Pericardium (tissue), 1 donor: ENCODE data around the genes MOB3C and ATPAF1.

GRCh38 chr1:46192012-46192759 is 6.0 kb downstream of the POMGNT1 start:
- RRBS, result no CpG with 5 or more reads among the region's 15 CpGs

- RRBS, result no CpG with 5 or more reads among the region's 13 CpGs
These were observed 7.7 kb downstream of the FAAH start for GRCh38 chr1:46401589-46402420.

DNA sequence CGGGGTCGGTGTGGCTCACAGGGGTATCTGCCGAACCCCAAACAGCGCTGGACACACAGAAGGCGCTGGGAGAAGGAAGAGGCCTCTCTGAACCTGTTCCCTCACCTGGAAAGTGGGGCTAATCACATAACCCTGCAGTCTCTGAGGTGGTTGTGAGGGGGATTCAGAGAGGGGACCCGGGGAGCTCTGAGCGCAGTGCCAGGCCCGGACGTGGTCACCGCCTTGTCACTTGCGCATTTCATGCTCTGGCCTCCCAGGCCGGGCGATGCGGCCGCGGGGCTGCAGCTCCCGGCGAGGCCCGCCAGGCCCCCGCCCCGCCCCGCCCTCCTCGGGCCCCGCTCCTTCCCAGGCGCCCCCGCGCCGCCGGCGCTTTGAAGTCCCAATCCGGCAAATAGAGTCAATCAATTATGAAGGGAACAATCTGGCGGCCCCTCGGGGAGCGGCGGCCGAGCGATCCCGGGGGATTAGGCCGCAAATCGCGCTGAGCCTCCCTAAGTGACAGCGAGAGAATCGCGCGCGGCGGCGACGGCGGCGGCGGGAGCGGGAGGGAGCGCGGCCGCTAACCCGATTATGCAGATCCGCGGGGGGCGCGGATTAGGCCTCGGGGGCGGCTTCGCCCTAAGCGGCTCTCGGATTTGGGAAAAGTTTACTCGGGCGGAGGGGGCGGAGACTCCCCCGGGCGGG is 23.3 kb upstream of the DMBX1 start:
- RRBS, result 4% methylated on average over 25 of the region's 71 CpGs

DNA sequence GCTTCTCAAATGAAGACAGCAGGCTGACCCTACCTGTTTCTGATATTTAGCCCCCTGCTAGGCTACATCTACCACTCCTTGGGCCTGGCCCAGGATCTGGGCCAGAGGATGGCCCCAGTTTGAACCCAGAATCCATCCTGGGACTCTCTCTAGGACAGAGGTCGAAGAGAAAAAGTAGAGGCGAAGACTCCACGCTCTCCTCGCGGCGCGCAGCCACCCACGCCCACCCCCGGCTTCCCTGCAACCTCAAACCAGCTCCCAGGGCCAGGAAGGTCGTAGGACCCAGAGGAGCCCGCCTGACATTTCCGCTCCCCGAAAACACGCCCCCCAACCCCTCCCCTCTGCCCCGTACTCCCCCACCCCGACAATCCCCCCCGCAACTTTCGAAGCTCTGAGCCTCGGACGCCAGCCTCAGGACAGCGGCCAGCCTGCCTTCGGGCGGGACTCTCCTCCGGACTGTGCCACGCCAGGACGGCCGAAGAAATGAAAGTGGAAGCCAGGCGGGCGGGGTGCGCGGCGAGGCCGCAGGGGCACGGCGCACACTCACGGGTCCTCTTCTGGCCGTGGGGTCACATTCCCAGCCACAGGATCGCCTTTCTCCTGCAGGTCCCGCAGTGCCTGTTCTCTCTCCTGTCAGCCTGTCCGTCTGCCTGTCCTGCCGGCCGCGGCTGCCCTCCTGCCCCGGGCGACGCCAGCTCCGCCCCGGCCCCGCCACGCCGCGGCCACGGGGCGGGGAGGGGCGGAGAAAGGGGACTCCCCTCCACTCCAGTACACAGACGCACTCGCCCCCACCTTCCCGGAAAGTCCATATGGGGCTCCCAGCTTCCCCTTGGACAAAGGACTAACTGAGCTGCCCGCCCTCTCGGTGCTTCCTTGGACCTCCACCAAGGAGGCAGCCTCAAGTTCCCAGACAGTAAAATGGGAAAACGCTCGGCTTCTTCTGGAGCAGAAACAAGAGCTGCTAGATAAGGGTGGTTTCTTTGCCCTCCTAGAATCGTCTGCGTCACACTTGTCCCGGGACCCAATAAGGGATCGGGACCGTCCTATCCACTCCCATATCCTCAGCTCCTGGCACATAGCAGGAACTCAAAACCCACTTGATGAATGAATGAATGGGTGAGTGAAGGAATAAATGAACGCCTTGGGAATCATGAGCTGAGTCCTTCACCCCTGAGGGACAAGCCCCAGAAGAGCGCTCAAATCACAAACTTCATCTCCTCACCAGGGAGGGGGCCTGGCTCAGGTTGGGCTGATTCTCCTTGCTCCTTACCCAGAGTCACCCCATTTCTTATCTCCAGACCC is at the start of gene MOB3C:
Gene MOB3C, minus strand, starts transcription at position 648 of the 1,302 bp plus-strand sequence.
- RRBS, result under 1% methylated on average over 10 of the region's 69 CpGs

DNA sequence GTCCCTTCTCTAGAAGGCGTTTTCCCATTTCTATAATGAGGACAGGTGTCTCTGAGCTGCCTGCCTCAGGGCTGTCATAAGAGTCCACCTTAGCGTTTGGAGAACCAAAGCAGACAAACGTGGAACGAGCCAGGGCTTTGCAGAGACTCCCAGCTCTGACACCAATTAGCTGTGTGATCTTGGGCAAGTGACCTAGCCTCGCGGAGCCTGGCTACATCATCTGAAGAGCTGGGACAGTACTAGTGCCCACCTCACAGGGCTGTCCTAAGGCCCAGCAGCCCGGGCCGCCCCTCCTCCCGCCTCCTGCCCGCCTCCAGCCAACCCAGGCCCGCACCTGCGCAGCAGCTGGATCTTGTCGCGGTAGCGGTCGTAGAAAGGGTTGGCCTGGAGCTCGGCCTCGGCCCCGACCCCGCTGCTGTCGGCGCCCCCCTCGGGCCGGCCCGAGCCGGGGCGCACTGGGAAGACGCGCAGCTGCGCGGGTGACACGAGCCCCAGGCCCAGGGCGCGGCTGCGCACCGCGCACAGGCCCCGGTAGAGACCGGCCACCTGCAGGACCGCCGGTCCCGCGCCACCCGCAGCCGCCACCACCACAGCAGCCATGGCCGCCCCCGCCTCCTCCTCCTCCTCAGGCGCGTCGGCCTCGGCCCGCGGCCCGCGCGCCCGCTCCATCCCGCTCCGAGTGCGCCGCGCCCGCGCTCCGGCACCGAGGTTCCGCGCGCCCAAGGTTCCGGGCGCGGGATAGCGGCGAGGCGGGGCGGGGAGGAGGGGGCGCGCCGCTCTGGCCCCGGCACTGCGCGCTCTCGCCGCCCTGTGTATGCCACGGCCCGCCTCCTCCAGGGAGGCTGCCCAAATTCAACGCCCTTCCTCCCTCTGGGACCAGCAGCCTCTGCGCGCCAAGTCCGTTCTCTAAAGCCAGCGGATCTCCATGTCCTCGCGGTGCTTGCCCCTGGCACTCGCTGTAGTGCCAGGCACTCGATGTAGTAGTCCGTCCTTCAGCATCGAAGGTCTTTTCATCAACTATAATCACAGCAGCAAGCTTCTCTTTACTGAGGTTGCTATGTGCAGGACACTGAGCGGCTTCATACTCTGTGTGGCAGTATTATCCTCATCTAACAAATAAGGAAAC is at the start of gene ATPAF1:
Gene ATPAF1, minus strand, starts transcription at position 642 of the 1,126 bp plus-strand sequence.
- RRBS, result 1% methylated on average over 23 of the region's 98 CpGs

DNA sequence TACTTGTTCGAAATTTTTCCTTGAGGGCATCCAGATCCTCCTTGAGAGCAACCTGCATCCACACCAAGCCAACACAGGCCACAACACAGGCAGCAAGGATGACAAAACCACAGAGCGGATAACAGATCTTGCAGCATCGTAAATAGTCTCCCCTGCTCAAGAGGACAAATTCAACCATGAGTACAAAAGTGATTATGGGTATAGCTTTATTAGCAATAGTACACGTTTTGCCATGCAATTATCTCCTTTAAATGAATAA is 2.7 kb downstream of the EFCAB14 start:
- RRBS, result no CpG with 5 or more reads among the region's 4 CpGs

DNA sequence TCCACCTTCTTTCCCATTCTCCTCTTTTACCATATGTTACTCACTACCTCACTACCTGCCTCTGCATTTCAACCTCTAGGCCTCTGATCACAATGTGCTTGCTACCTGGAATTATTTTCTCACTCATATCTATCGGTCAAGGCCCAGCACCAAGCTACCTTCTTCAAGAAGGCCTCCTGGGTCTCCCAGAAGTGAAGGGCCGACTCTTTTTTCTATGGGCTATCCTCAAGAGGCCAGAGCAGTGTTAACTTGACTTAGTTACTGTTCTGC is 1.7 kb downstream of the CYP4A22 start:
- RRBS, result no CpG with 5 or more reads among the region's 2 CpGs

DNA sequence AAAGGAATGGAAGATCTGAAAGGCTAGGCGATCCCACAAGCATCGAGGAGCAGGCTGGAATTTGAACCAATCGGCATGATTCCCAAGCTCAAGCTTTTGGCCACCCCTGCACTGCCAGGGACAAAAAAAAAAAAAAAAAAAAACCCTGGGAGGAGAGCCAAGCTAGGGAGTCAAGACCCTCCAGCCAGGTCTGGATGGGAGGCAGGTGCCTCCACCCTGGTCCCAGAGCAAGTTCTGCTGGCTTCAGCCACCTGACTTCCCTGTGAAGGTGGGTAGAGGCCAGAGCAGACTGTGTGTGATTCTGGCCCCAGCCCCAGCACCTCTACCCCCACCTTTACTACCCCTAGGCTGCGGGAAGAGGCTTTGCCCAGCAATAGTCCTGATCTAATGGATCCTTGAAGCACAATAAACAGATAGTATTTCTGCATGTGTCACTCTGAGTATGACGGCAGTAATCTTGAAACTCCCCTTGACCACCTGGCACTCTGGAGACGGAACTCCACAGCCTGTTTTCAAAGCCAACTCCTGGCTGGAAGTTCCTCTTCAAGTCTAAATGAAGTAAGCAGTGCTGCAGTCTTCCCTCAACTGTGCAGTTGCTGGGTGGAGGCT is 9.8 kb downstream of the PDZK1IP1 start:
- RRBS, result no CpG with 5 or more reads among the region's 6 CpGs

- RRBS, result no CpG with 5 or more reads among the region's 10 CpGs
These were observed 18.9 kb downstream of the TAL1 start for GRCh38 chr1:47212772-47213873.

GRCh38 chr1:47241384-47241936 is 9.4 kb upstream of the TAL1 start:
- RRBS, result no CpG with 5 or more reads among the region's 3 CpGs

GRCh38 chr1:47432193-47433075 is 5.4 kb upstream of the FOXD2 start:
- RRBS, result no CpG with 5 or more reads among the region's 35 CpGs

- RRBS, result no CpG with 5 or more reads among the region's 3 CpGs
These were observed 84.0 kb downstream of the FOXD2 start for GRCh38 chr1:47521861-47522261.

GRCh38 chr1:47708671-47708882 is 270.7 kb downstream of the FOXD2 start:
- RRBS, result 27% methylated on average over 2 of the region's 12 CpGs

GRCh38 chr1:47808665-47809143 is 188.5 kb downstream of the TRABD2B start:
- RRBS, result no CpG with 5 or more reads among the region's 4 CpGs

- RRBS, result no CpG with 5 or more reads among the region's 8 CpGs
These were observed 172.6 kb downstream of the TRABD2B start for GRCh38 chr1:47824495-47825169.

DNA sequence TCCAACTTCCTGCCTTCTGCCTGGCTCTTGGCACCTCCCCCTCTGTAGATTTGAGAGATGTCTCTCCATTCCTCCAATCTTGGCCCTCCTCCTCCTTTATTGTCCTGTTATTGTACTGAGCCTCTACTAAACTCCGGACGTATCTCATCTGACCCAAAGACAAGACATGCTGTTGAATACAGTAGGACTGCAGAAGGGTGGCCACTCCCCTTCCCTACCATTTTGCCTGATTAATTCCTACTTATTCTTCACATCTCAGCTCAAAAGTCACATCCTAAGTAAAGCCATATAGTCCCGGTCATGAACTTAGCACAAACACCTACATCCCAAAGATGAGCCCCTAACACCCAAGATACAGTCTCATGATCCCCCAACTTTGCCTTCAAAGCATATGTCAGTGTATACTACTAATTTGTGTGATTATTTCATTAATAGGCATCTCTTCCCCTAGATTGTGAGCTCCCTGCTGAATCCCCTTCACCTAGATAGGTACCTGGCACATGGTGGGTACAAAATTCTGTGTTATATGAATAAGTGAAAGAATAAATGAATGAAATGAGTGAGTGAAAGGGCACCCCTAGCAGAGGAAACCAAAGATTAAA is 26.8 kb downstream of the SLC5A9 start:
- RRBS, result no CpG with 5 or more reads among the region's 3 CpGs

DNA sequence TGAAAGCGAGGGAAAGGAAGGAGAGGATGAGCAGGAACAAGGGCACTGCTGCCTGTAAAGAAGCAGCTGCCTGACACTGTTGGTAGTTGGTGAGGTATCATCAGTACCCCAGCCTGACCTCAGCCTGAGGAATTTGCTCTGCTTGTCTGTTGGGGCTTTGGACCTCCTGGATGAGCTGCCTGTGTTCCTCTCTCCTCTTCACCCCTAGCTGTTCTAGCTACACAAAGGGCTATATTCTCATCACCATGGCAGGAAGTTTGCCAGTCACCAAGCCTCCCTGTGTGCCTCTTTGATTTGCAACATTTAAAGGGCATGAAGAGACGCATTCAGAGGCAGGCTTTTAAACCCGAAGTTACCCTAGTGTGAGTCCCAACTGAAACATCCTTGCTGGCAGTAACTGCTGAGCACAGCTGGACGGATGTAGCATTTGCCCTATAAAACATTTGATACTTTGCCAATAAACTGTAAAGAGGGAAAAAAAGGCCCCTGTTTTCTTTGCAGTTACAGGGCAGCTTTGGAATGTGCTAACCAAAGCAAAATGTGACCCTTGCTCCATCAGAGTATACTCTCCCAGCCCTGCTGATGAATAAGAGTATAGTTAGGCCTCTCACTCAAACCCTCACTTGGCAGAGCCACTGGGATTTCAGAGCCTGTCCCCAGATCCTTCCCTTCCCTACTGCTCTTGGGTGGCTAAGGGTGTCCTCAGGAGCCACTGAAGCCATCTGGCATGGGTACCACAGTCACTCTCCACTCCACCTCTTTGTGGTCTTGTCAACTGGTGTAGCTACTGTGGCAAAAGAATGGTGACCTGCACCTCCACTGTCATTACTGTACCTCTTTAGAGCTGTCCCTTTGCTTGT is 22.3 kb upstream of the SPATA6 start:
- RRBS, result no CpG with 5 or more reads among the region's 4 CpGs

- RRBS, result no CpG with 5 or more reads among the region's 2 CpGs
These were observed 102.0 kb upstream of the DMRTA2 start for GRCh38 chr1:50525305-50525678.

- RRBS, result 1% methylated on average over 32 of the region's 96 CpGs
These were observed 1.7 kb upstream of the CDKN2C start for GRCh38 chr1:50967924-50969128.

DNA sequence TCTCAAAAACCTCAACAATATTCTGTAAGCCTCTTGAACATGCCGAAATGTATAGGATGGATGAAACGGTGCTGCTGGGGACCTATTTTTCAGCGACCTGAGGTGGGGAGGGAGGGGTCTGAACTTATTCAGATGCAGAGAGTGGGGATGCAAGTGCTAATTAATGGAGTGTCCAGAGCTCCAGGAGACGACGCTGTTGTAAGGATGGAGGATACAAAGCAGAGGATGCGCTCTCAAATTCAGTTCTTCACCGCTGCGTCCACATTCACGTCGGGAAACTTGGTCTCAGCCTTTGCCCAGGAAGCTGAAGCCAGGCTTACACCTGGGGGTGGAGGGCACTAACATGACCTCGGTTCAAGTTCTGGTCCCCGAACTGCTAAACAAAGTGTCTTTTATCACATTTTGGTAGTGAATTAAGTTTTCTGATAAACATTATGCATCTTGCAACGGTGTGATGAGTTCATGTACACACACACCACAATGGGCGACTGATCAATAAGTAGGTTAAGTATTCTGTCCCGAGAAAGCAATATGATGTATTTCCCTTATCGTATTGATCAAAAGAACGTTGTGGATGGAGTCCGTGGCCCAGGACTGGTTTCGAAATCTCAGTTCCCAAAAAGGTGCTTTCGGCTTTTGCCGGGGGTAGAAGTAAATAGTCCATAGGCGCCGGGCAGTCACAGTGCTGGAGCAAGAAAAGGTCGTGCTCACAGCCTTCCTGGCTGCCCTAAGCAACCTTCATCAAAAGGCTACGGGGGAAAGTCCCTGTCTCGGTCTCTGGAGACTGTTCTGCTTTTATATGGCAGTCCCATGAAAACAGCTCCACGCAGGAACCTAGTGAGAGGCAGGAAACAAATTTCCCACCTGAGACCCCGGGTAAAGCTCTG is 6.6 kb downstream of the CDKN2C start:
- RRBS, result 3% methylated on average over 1 of the region's 28 CpGs